ENCODE measurements around a stretch of chr2.

GRCh38 chr2:157402872-157403653 is 40.8 kb downstream of the CYTIP start:
- PRO-cap, 2 experiments = no peak in any of the 2 experiments

DNA sequence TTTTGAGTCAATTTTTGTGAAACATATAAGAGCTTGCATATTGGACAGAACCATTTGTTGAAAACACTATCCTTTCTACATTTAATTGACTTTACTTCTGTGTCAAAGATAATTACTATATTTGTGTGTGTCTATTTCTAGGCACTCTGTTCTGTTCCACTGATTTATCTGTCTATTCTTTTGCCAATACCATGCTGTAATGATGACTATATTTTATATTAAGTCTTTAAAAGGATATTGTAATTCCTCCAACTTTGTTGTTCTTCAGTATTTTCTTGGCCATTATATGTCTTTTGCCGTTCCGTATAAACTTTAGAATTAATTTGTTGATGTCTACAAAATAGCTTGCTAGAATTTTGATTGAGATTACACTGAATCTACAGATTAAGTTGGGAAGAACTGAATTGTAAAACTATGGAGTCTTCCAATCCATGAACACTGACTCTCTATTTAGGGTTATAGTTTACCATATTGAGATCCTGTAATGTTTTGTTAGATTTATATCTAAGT is 33.6 kb downstream of the CYTIP start:
- PRO-cap, 2 experiments = no peak in any of the 2 experiments

- PRO-cap, 2 experiments = no peak in any of the 2 experiments
Observed at GRCh38 chr2:157414822-157415264, 29.0 kb downstream of the CYTIP start.

DNA sequence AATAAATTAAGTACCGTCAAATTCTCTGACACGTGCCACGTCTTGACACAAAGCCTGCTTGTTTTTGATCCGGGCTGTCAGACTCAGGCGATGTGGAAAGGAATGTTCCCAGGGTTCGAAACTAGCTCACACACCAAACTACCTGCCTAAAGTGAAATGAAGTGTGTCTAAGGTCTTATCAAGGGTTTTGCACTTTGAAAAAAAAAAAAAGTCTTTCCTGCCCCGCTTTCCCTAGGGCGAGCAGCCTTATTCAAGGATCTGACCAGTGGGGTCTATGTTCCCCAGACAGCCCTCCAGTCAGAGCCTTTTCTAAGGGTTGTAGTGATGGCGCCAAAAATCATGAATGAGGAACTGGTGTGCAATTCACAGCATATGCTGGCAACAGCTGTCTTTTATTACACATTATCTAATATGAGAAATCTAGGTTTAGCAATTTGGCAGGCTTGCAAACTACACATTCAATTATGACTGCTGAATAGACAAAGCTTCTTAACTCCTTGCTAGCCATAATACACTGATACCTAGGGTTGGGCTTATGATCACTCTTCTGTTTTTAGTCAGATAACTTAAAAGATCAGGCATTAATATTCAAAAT is 4.5 kb downstream of the CYTIP start:
- PRO-cap, 2 experiments = no peak in any of the 2 experiments

DNA sequence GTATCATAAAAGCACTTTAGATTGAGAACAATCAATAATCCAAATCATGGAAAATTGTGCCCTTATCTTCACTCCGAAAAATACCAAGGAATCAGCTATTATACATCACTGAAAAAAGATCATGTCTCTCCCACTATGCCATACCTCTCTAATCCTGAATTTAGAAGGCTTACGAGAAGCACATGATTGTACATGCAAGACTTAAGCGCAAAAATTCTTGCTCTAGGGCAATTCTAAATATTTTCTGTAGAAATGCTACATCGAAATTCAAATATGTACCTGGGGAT is 1.3 kb downstream of the CYTIP start:
- PRO-cap, 2 experiments = no peak in any of the 2 experiments

DNA sequence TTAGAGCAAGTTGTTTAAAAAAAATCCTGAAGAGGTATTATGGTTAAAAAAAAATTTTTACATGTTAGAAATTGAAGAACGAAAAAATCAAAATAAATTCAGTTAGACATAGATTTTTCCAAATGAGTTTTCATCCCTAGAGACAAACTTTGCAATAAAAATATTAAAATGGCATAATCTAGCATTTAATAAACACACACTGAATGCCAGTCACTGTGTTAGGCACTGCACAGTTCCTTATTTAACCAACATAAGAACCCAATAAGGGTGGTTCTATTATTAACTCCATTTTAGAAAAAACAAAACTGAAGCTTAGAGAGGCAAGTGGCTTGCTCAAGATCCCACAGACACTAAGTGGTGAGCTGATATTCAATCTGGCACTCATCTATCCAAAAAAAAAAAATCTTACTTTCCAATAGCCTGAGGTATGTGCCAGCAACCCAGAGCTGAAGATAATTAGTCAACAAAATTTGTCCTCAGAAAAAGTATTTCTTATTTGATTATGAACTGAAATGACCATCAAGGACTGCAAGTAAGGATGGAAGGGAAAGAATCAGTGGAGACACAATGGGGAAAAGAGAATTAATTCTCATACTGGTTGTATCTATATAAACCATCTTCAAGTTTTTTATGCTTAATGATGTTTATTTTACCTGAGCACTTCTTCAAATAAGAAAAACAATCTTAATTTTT is 795 bp downstream of the CYTIP start:
- PRO-cap, 2 experiments = no peak in any of the 2 experiments

DNA sequence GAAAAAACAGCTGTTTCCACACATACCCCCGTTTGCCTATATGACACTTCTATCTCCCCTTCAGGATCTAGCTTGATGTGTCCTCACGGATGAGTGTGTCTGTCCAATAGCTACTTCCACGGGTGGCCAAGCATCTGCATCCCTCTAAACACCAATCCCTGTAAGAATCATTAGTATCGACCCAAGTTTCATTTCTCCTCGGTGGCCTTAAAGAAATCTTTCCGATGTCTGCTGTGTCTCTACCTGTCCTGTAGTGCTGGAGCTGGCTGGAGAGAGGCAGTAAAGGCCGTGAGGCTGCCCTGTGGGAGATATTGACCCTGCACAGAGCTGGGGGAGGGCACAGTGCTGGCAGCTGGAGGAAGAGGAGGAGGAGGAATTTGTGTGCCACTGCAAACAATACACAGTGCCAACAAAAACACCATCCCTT is 44.8 kb upstream of the CYTIP start:
- PRO-cap, 2 experiments = no peak in any of the 2 experiments

GRCh38 chr2:157875332-157875575 is 876 bp downstream of the ACVR1 start:
- PRO-cap, 2 experiments = no peak in any of the 2 experiments

GRCh38 chr2:158458601-158459097 is 1.9 kb downstream of the PKP4 start:
- PRO-cap, 2 experiments = no peak in any of the 2 experiments

GRCh38 chr2:158620818-158621415 is 164.2 kb downstream of the PKP4 start:
- PRO-cap, 2 experiments = no peak in any of the 2 experiments

- PRO-cap, 2 experiments = no peak in any of the 2 experiments
Observed at GRCh38 chr2:158673556-158674162, 121.5 kb upstream of the DAPL1 start.

DNA sequence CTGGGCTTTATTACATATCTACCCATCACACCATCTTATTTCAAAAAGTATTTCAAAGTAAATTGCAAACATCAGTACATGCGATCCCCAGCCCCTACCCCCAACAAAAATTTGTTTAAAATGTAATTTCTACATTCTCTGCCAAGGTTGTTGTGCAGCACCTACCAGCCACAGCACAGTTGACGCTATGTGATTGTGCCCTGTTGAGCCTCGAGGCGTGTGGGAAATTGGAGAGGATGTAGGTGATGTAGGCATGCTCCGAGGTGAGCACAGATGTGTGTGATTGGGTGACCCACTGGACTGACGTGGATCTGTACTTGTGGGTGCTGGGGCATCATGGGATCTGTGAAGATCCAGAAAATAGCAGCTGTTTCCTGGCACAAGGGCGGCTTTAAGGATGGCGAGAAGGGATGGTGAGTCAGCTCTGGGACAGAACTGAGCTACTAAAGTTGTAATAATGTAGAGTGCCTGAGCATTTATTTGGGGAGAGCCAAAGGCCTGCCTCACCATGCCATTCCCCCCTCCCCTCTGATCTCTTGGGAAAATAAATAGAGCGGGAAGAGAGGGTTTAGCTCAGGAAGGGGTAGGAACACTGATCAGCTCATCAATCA is 30.0 kb downstream of the TANC1 start:
- PRO-cap, 2 experiments = no peak in any of the 2 experiments

DNA sequence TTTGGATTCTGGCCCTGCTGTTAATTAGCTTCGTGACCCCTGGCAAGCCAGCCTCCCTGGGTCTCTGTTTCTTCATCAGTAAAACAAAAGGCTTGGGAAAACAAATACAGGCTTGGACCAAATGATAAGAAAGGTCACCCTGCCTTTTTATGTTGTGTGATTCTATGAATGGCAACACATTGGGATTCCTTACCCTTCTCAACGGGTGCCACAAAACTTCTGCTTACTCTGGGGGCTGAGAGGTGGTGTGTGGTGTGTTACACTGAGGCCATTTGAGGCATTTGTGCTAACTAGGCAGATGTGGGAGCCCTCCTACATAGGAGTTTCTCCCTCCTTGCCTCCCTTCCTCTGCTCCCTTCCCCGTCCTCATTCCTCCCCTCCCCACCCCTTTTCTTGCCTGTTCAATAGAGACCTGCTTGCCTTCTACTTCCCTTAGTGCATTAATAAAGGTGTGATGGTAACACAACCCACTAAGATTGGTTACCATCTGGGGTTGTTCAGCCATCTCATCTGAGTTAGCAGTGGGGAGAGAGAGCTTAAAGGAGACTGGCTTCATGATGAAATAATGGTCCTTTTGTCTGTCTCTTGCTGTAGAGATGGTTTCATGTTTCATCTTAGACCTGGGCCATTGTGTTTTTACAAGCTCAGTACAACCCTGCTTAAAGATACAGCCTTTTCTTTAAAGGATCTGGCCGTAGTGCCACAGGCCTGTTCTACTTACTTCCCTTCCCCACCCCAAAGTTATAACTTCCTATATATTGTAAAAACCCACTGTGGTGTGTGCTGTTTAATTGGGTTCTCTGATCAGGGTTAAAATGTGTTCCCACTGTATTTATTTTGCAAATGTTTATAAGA is 96.3 kb downstream of the TANC1 start:
- PRO-cap, 2 experiments = no peak in any of the 2 experiments

DNA sequence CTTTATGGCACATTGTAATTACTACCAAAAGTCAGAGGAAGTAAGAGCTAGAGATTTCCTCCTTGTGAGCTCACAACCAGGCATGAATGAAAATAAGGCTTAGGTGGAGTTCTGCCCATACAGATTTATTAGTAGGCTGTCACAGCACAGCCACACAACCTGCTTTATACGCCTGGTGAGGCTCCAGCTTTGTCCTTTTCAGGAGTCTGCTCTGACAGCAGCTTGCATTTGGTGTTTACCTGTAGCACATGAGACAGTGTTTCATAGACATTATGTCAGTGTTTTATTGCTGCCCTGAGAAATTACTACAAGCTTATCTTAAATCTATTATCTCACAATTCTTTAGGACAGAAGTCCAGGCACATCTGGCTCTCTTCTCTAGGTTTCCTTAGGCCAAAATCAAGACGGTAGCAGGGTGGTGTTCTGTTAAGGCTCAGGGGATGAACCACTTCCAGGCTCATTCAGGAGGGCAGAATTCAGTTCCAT is 156.7 kb downstream of the TANC1 start:
- PRO-cap, 2 experiments = no peak in any of the 2 experiments

DNA sequence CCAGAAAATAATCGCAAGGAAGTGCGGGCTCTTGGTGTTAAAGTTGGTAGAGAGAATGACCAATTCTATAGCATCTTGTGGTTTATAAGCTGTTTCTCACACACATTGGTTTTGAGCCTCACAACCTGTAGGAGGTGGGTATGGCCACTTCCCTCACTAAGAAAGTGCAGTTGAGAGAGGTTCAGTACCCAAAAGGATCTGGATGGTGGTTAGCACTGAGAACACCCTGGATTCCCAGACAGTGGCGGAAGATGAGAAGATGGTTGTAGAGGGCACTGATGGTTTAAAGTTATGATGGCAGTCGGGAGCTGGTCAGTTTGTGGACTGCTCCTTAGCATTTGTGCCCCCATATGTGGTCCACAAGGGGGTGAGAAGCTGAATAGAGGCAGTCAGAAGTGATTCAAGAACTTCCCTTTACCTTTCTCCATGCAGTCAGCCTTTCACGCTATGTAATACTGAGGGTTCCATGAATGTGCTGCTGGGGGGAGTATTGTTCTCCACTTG is 141.1 kb downstream of the WDSUB1 start:
- PRO-cap, 2 experiments = no peak in any of the 2 experiments

DNA sequence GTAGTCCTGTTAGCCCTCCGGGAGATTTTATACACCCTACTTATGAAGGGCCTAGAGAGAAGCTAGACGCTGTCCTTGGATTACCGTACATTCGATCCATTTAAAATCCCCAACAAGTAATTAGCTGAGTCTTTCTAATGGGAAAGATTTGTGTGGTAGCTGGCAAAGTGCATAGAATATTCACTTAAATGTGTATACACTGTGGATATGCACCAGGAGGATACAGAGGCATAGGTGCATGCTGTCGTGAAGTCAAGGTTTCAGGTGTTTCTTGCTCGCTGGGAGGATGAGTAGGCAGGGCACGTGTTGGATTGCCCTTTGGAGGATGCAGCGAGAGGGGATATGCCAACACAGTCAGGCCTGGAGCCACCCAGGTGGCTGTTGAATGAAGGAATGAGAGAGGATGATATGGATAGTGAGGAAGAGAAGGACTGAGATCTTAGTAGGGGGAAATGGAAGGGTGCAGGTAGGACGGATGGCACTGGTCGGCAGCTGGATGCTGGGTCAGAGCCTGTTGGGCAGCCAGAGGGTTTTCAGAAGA is 119.0 kb downstream of the WDSUB1 start:
- PRO-cap, 2 experiments = no peak in any of the 2 experiments

- PRO-cap, 2 experiments = no peak in any of the 2 experiments
Observed at GRCh38 chr2:159225788-159226002, 60.8 kb downstream of the WDSUB1 start.

DNA sequence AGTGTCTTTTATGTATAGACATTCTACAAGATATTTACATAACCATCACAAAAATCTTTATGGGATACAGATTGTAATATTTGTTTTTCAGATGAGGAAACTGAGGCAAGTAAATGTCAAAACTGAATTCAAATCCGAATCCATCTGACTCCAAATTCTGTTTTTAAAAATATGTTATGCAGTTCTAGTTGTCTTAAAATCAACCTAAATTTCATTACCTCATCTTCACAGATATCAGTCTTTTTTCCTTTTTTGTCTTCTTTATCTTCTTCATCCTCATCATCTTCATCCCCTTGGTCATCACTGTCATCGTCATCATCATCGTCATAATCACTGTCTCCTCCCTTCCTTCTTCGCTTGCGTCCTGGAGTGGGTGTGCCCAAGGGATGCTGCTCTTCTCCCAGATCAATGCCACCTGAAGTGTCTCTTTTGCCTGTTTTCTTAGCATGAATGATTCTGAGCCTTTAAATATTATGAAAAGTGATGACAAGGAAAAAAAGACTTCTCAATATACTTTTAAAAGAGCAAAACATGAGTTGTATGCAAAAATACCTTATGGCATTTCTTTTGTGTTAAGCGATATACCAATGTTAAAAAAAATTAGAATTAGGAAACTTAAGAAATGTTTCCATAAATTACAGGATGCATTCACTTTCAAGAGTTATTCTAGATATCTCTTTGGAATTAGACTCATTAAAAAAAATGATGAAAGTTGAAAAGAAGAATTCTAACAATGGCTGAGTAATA is 96.0 kb upstream of the WDSUB1 start:
- PRO-cap, 2 experiments = no peak in any of the 2 experiments

DNA sequence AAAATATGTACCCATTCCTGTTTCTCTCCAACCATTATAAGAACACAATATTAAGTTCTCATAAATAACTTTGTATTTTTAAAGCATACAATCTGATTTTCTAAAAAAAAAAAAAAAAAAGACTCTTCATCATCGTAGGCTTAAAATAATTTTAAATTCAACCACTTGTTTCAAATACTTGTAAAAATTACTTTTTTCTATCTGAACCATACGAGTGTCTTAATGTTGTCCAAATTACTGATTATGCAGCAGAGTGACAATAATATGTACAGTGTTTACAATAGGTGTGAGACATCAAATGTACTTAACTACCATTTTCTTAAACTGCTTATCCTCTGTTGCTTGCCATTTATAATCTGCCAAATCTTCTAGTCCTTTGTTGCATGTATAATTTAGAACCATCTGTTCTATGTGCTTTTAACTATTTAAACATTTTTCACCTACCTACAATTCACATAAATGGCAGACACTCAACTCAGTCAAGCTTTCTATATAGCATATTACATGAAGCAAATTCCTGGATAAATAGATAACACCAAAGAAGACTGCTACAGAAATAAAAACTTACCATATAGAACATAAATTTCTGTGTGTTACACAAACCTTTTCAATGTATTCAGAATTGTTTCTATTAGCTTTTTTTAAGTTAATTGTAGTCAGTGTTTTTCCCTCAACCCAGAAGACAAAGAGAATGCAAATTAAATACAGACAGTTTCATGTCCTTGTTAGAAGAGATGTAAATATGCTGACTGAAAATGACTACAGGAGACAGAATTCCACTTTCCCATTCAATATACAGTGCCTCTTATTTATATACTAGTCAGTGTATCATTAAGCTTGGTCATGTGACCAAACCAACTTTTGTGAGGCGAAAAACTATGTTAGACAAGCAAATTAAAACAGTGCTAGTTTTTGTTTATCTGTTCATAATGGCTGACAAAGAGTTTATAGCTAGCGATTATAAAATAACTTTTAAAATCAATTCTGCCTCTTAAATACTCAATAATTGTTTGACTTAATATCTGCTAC is 2.7 kb downstream of the BAZ2B start:
- PRO-cap, 2 experiments = no peak in any of the 2 experiments

GRCh38 chr2:159737691-159738467 is 25.6 kb downstream of the MARCHF7 start:
- PRO-cap, 2 experiments = no peak in any of the 2 experiments

Measured in psoas muscle (tissue), 2 donors.